ENCODE data around the genes OGN and OMD.

DNA sequence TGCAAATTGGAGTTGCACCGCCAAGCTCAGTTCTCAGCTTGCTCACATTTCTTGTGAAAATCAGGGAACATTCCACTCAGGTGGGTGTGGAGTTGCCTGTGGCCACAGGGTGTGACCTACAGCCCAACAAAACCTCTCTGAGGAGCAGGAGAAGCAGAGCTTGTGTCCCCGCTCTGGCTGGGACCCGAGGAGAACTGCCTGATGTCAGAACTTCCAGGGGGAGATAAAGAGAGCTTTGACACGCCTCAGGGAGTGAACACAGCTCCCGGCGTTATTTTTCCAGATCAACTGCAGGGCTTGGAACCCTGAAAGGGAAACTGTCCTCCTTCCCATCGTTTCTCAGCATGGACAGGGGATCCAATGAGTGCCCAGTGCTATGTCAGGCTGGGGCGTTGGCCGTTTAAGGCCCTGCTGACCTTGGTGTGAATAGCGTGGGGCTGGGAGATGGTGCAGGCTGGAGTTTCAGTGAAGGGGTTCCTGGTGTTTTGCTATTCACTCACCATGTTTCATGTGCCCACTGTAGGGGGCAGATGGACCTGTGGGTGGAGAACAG, 21.9 kb downstream of the GADD45G start:
- CAGE, long polyA plus RNA: no peak
- RRBS: no CpG with 5 or more reads among the region's 10 CpGs

DNA sequence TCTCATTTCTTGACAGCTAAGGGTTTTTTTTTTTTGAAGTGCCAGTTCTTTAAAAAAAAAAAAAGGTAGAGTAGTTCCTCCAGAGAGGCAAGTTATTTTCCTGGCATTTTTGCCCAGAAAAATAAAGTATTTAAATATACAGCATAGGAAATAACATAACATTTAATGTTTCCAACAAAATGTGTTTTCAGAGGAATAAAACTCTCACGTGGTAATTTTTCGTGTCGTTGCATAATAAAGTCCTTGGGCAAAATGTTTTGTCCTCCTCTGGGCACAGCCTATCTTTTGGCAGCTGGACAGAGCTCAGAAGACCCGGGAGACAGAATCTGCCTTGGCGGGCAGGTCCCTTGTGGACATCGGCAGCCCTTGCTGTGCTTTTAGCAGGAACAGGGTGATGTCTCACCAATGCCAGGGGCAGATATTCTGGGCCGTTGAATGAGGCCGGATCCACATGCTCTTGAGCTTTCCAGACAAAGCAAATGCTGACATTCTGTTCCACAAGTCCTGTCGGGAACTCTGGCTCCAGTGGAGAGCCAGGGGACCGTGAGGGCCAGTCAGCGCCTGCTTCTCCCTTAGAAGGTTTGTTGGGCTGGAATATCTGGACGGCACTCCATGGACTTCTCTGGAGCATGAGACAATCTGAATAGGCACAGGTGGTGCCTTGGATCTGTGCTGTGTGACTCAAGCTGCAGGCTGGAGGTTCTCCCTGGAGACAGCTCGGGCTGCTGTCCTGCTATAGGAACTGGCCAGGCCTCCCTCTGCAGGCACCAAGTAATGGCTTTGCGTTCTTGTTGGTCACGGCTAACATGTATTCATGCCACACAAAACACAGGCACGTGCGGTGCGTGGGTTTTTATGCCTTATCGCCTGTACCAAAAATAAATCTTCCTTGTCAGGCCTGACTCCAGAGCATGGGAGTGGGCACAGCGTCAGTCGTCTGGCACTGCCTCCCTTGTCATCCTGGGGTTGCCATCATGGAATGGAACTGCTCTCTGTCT, 80.1 kb downstream of the GADD45G start:
- CAGE, long polyA plus RNA: no peak
- RRBS: no CpG with 5 or more reads among the region's 21 CpGs

GRCh38 chr9:89872762-89873368, 268.1 kb downstream of the GADD45G start:
- CAGE, long polyA plus RNA: no peak
- RRBS: no CpG with 5 or more reads among the region's 11 CpGs

- CAGE, long polyA plus RNA: no peak
Observed at GRCh38 chr9:89928205-89928483, 323.3 kb downstream of the GADD45G start.

DNA sequence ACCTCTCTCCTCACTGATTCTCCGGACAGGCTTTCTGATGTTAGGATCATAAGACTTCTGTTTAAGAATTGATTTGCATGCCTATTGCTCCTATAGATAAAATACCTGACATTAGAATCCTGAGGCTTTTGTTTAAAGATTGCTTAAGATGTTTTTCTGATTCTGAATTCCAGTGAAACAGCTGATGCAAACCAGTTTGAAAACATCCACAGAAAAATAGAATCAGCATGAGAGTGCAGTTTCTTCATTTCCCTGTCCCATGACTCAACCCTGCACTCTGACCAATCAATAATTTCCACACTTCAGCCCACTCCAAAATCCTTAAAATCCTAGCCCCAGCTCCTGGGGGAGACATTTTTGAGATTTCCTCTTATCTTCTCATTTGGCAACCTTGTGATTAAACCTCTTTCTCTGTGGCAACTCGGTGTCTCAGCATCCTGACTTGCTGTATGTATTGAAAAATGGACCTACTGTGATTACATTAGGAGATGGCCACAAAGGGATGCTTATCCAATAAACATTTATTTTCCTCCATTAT, 310.4 kb downstream of the DIRAS2 start:
- CAGE, long polyA plus RNA: no peak
- RRBS: no CpG with 5 or more reads among the region's 2 CpGs

GRCh38 chr9:90800558-90800959, 1.1 kb upstream of the SYK start:
- CAGE, long polyA plus RNA: no peak
- RRBS: no CpG with 5 or more reads among the region's 2 CpGs

DNA sequence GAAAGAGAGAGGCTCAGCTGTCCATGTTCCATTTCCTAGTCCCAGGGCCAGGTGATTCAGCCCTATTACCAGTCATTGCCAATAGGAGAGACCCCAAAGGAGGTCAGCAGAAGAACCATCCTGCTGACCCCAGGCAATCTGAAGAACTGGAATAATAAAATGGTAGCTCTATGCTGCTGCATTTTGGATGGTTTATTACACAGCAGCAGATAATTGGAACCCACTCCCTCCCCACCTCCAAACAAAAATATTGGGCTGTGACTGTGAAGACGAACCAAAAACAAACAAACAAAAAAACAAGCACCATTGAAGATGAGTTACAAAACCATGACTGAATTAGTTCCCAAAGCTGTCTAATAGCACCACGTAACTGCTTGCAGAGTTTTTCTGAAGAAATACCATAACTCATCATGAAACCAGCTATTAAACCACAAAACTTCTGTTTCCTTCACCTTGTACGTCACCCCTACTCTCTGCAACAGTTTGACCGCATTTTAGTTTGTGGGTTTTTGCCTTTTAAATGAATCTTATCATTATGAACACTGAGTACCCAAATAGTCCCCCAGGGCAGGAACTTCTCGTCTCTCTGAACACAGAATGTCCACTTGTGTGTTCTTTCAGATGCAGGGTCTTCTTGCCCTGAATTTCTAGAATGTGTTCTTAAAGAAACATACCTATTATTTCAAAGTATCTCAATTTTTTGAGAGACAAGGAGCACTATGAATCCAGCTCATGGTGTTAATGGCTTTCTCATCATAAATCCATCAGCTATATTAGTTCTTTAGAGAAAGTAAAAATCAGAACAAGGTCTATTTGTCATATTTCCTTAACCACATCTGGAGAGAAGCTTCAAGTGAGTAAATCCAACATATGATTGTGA, 210.8 kb downstream of the AUH start:
- CAGE, long polyA plus RNA: no peak
- RRBS: no CpG with 5 or more reads among the region's 5 CpGs

- CAGE, long polyA plus RNA: no peak
- RRBS: no CpG with 5 or more reads among the region's 5 CpGs
Observed at GRCh38 chr9:91208786-91209336, 152.9 kb downstream of the AUH start.

DNA sequence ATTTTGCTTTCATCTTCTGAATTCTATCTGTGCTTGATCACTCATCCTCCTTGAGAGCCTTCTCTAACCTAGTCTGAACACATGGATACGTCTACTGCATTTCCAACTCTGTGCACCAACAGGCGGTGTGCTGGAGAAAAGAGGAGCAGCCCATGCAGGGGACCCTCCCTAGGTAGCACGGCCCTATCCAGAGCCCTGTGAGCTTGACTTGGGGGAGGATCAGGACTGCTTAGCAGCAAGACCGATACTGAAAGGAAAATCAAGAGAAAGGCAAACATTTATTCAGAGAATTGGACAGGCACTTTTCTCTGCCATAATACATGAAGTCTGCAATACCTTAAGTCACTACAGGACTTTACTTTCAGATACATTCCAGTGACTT, 149.7 kb downstream of the AUH start:
- CAGE, long polyA plus RNA: no peak
- RRBS: no CpG with 5 or more reads among the region's 4 CpGs

GRCh38 chr9:91292977-91293572, 68.6 kb downstream of the AUH start:
- CAGE, long polyA plus RNA: no peak
- RRBS: no CpG with 5 or more reads among the region's 6 CpGs

DNA sequence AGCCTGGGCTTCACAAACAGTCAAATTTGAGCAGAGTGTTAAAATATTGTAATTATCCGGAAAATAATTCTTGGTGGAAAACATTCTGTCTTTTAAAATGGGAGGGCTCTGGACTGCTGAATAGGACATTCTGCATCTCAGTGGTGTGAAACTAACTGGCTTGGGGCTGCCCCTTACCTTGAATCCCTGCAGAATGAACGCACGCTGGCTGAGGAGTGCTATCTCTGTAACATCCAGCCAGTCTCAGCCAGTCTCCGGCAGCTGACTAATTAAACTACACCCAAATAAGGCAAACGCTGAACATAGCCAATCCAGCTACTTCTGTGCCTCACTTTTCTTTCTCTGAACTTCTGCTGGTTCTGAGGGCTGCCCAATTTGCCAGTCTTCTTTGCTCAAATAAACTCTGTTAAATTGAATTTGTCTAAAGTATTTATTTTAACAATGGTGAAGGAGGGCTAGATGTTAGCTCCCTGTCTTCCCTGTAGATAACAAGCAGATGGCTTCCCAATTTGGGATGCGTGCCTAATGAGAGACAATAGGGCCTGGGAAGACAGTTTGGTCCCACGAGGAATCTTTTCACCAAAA, 153.9 kb upstream of the NFIL3 start:
- CAGE, long polyA plus RNA: no peak
- RRBS: no CpG with 5 or more reads among the region's 7 CpGs

- CAGE, long polyA plus RNA: no peak
- RRBS: no CpG with 5 or more reads among the region's 11 CpGs
Observed at GRCh38 chr9:91798446-91799120, 151.4 kb downstream of the ROR2 start.

DNA sequence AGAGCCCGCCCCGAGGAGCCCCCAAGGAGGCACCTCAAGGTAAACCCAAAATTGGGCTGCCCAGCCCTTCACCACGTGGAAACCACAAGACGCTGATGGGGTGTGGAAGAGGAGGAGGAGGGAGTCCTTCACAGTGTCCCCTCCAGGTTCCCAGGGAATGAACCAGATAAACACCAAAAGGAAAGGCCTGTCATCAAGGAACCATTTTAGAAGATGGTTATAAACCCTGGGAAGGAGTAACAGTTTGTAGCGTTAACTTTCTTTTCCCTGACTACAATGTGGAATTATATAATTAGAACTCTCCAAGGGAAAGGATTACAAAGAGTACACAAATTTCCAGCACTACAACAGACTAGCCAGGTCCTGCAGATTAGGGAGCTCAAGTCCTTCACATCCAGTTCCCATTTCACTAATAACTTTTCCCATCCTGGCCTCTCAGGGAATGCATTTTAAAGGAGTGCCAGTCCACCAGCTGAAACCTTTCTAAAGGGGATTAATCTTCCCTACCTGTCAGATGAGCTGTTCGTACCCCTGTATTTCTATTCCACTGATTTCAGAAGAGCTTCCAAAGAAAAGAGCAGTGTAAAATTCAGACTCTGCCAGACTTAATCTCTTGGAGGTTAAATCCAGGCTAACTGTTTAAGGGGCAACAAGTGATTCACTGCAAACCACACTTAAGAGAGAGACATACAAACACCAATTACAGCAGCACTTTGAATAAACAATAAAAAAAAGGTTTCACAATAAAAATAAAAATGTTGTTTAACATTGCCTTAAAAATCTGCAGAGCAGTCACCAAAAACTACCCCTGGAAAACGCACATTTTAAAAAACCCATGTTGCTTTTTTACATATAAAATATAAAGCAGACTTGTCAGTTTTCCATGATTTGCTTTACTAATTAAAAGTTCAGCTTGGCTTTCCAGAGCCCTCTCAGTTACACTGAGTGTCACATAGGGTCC, 3.4 kb downstream of the ROR2 start:
- CAGE, long polyA plus RNA: no peak
- RRBS: no CpG with 5 or more reads among the region's 7 CpGs

- CAGE, long polyA plus RNA: no peak
- RRBS: no CpG with 5 or more reads among the region's 6 CpGs
Observed at GRCh38 chr9:92076363-92077053, 38.7 kb downstream of the SPTLC1 start.

DNA sequence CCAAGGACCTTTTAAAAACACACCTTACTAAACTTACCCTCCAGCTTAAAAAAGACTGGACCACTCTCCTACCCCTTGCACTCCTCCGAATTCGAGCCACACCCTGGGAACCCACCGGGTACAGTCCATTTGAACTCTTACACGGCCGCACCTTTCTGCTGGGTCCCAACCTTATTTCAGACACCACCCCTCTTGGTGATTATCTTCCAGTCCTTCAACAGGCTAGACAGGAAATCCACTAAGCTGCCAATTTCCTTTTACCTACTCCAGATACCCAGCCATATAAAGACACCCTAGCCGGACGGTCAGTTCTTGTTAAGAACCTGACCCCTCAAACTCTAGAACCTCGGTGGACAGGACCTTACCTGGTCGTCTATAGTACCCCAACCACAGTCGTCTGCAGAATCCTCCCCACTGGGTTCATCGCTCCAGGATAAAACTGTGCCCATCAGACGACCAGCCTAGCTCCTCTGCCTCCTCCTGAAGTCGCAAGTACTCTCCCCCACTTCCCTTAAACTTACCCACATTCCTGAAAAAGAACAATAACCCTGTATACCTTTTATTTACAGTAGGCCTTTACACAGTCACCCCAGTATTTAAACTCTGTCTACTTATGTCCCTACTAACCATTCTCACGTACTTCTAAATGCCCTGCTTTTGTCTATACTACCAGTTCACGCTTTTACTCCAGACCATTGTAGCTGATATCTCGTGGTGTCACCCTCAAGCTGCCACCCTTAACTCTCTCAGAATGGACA, 38.0 kb downstream of the SPTLC1 start:
- CAGE, long polyA plus RNA: no peak
- RRBS: no CpG with 5 or more reads among the region's 16 CpGs

DNA sequence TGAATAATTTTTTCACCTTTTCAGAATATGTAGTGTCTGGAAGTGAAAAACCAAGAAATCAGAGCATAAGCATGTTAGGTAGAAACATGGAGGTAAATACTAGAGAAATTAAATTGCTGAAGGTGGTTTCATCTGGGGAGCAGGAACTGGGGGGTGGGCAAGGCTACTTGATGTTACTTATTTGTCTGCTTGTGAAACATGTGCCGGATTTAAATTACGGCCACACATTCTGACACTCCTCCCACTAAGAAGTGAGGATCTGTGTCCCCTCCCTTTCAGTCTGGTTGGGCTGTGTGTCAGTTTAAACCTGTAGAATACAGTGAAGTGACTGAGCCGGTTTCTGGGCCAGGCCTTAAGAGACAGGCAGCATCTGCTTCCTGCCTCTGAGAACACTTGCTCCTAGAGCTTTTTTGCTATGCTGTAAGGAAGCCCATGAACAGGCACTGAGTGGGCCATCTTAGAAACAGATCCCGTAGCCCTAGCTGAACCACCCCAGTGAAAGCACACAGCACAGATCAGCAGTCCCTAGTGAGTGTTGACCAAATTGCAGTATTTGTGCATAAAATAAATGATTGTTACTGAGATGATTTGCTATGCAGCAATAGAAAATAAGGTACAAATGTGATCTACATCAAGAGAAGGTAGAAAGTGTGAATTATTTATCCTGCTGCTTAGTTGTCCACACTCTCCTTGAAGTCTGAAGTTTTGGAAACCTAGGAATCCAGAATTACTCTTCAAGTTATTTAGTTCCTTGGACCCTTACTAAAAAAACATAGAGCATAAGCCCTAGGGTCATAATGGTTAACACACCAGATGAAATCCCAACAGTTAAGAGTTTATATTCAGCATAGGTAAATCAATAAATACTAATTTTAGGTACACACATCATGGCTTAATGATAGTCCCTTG, 2.5 kb upstream of the IARS1 start:
- CAGE, long polyA plus RNA: no peak
- RRBS: no CpG with 5 or more reads among the region's 4 CpGs

- CAGE, long polyA plus RNA: no peak
- RRBS: no CpG with 5 or more reads among the region's 6 CpGs
Observed at GRCh38 chr9:92310986-92311478, 14.1 kb downstream of the NOL8 start.

DNA sequence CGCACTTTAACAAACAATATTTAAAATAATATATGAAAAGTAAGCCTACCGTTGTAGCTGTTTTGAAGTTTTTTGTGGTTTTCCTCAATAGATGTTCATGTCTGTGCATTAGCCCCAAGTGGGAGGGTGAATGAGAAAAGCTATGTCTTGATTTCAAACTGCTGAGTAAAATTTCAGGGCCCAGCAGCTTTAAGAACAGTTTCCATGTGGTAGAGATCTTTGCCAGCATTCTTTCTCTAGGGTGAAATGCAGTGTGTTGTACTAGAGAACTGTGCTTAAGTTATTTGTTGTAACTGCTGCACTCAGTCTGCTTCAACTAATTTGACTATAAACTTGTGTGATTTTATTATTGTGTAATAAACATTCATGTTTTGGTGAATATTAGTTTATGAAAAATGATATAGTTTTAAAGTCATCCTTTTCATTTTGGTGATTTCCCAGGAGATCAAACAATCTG, at the start of gene OGN:
Gene OGN, minus strand, starts transcription at position 132 of the 457 bp plus-strand sequence.
- CAGE, long polyA plus RNA: no peak
- RRBS: no CpG with 5 or more reads among the region's 2 CpGs

- CAGE, long polyA plus RNA: no peak
- RRBS: no CpG with 5 or more reads among the region's 3 CpGs
Observed at GRCh38 chr9:92424199-92424837, at the start of gene OMD. TSS of gene OMD (minus strand) at chr9:92424471.

GRCh38 chr9:92501657-92502078, 34.1 kb downstream of the ECM2 start:
- CAGE, long polyA plus RNA: no peak
- RRBS: no CpG with 5 or more reads among the region's 3 CpGs

Data from mammary epithelial cell (primary cell).